Occipital lobe (tissue), 2 donors: ENCODE results near the gene F10.

DNA sequence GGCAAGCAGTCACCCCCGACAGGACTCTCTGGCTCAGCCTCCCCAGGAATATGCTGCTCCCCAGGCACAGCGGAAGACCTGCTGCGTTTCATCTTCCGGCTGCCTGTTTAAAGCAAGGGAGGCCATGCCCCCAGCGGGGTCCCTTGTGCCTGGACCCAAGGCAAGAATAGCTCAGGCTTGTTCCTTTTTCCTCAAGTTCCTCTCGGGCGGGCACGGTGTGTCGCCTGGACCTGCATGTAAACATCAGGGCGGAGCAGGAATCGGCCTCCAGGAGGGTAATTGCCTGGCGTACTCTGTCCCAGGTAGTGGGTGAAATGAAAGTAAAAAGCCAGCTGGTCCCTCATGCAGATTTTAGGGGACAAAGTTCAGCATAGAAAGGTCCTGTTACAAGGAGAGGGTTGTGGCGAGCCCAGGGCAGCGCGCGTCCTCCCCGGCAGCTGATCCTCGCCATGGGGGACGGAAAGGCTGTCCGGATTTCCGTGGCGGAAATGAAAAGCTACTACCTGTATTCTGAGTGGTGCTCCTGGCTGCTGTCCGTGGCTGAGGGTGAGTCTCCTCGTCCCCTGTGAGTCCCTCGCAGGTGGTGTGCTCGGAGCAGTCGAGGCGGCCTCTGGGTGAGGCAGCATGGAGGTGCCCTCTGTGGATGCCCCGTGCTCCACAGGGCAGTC is 16.1 kb downstream of the MCF2L start:
- RAMPAGE, long total RNA, result no peak

- RAMPAGE, long total RNA, result no peak
Measured at GRCh38 chr13:112998536-112998853, 29.5 kb downstream of the MCF2L start.

DNA sequence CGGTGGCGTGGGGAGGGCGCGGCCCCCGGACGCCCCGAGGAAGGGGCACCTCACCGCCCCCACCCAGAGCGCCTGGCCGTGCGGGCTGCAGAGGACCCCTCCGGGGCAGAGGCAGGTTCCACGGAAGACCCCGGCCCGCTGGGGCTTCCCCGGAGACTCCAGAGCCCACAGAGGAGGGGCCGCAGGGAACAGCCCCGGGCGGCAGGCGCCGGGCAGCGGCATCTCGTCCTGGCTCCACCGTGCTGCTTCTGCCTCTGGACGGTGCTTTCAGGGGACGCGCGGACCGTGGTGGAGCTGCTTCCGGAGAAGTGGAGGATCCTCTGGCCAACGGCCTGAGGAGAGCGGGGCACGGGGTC is 8.7 kb upstream of the F7 start:
- RAMPAGE, long total RNA, result no peak

DNA sequence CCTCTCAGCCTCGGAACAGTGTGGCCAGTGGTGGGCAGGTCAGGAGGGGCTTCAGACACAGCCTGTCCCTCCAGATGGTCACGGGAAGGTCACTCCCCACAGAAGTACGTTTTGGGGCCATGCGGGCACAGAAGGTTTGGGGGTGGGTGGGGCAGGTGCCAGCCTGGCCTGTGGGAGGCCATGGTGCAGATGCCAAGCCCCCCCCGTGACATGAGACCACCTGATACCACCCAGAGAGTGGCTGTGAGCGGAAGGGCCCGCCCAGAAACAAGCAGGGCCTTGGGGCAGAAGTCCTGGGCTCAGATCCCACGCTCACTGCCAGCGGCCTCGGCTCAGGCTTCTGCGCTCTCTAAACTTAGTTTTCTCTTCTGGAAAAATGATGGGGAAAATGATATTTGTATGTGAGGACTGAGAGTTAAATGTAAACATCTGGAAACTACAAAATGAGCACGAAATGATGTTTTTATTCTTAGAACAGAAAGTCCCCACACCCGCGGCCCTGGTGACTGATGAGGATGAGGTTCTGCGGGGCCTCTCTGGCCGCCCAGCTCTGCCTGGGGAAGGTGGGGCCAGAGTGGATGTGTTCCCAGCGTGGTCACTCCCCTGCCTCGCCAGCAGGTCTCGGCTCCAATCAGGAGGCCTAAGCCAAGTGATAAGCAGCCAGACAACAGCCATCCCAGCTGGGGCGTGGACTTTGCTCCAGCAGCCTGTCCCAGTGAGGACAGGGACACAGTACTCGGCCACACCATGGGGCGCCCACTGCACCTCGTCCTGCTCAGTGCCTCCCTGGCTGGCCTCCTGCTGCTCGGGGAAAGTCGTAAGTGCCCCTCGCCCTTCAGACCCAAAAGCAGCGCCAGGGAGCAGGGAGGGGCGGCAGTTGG is at the start of gene F10:
F10 (plus strand) TSS at position 691 of the 881 bp plus-strand sequence.
- RAMPAGE, long total RNA, result start-site peak on the plus strand centred at position 696 of the sequence, 75 bp wide, 29 and 15 reads in 2 replicates

DNA sequence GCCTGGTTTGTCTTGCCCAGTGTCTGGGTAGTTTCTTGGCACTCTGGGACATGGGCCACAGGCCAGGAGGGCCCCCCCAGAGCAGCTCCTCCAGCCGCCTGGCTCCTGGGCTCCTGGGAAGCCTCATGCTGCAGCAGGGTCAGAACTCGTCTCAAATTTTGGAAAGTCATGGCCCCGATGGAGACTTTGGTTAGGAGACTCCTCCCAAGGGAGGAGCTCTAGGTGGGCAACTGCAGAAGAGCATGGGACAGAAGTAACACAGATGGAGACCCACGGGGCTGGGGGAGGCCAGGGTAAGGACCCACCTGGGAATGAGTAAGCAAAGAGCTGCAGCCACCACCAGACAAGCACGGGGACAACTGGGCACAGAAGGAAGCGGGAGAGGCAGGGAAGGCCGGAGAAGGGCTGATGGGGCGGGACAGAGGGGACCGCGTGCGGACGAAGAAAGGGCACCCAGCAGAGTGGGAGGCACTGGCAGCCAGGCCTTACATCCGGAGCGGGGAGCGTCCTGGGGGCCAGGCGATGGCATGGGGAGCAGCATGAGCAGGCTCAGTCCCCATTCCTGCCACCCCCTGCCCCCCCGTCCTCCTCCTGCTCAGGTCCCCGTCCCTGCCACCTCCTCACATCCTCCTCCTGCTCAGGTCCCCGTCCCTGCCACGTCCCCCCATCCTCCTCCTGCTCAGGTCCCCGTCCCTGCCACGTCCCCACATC is 2.9 kb downstream of the PROZ start:
- RAMPAGE, long total RNA, result no peak

DNA sequence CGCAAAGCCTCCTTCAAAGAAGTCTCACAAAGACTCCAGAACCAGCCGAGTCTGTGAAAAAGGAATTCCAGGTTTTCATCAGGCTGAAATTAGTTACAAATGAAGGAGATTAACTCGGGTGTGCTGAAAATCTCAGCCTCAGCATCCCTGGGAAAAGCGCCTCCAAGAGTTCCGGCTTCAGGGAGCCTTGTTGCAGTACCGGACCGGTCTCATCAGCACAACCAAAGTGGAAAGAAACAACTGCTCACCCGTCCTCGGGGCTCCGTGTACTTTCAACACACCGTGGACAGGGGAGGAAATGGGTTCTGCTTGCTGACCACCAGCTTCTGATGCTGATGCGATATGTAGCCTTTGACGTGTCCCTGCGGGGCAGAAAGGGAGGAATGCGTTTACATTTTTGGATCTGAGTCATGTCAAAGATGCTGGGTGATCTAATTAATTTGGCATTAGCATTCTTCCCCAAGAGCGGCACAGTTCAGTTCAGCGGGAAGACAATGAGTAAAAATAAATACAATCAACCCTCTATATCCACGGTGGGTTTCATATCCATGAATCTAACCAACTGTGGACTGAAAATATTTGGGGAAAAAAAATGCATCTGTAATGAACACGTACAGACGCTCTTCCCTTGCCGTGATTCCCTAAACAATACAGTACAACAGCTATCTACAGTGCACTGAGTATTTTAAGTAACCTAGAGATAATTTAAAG is 19.6 kb downstream of the PROZ start:
- RAMPAGE, long total RNA, result no peak

GRCh38 chr13:113188499-113189327 is 19.8 kb downstream of the PCID2 start:
- RAMPAGE, long total RNA, result no peak

GRCh38 chr13:113218861-113219470 is 9.6 kb downstream of the CUL4A start:
- RAMPAGE, long total RNA, result no peak

DNA sequence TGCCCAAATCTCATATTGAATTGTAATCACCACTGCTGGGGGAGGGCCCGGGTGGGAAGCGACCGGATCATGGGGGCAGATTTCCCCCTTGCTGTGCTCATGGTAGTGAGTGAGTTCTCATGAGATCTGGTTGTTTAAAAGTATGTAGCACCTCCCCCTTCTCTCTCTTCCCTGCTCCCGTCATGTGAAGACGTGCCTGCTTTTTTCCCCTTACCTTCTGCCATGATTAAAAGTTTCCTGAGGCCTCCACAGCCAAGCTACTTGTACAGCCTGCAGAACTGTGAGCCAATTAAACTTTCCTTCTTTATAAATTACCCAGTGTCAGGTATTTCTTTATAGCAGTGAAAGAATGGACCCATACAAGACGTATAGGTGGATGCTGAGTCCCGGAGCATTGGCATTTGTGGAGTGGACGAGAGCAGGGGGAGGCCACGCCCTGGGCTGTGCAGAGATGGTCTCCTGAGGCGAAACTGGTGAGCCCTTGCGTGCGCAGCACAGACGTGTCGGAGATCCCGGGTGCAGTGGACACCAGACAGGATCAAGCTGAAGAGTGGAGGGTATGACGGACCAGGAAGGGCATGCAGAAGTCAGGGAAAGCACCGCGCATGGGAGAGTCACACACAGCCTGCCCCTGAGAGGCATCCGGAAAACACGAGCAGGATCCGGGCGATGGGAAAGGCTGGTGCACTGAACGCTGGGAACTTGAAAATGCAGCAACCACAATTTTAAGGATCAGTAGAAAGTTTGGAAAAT is 42.3 kb downstream of the CUL4A start:
- RAMPAGE, long total RNA, result no peak

- RAMPAGE, long total RNA, result no peak
Measured at GRCh38 chr13:113306203-113306662, 9.2 kb downstream of the LAMP1 start.

DNA sequence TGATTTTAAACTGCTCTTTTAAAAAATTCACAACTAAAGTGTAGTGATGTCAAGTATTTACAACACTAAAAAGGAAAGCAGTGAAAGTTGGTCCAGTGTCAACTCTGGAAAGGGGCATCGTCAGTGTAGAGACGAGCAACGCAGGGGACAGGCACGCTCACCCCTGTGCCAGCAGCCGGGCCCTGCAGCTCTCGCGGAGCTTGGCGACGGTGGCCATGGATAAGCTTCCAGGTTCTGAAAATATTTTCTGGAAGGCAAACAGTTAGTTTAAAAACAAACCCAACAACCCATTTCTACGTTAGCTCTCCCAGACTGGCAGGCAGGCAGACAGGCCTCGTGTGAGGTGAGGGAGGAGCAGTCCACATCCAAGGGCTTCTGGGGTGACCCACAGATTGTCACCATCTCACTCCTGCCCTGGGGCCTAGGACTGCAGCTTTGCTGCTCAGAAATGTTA is 27.3 kb downstream of the LAMP1 start:
- RAMPAGE, long total RNA, result no peak

DNA sequence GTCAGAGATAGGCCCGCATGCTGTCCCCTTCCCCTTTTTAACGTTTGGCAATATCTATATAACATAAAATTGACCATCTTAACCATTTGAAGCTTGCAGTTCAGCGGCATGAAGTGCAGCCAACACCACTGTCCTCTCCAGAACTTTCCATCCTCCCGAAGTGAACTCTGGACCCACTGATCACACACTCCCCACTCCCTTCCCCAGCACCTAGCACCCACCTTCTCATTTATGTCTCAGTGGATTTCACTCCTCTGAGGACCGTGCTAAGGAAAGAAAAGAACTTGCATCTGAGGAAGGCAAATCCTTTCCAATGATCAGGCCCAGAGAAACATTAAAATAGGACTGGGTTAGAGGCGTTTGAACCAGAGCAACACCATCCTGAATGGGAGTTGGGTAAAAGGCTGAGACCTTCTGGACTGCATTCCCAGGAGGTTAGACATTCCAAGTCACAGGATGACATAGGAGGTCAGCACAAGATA is 16.4 kb upstream of the GRTP1 start:
- RAMPAGE, long total RNA, result no peak

DNA sequence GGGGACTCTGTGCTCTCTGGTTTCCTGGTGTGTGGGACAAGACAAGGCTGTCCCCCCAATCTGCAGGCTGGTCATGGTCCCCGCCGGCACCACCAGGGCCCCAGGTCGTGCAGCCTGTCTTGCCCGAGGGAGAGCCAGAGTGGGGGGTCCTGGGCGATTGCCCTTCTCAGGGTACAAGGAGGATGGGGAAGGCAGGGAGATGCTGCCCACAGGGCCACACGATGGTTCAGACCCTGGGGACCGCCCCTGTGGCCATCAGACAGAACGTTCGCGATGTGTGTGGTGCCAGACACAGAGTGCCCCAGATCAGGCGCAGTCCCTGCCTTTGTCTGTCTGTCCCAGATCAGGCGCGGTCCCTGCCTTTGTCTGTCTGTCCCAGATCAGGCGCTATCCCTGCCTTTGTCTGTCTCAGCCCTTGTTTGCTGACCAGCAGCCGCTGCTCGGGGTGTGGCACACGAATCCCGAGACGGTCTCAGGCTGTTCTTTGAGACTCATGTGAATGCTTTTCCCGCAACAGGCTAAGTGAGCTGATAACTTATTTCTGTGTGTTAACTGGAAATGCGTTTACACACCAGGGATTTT is 36.0 kb downstream of the ADPRHL1 start:
- RAMPAGE, long total RNA, result no peak

DNA sequence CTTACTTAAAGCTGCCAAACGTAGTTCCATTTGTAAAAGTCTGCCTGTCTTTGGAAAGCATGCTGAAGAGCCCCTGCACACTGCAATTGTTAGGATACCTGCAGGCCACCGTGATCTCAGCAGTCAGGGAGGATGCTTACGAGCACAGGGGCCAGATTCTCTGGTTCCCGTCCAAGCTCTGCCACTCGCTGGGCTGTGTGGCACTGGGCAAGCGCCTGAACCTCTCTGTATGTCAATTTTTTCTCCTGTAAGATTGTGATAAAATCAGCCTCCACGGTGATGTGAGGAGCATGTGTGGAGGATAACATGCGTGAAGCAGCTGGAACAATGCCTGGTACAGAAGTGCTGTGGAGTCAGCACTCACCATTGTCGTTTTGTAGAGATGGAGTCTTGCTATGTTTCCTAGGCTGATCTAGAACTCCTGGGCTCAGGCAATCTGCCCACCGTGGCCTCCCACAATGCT is 3.5 kb downstream of the ADPRHL1 start:
- RAMPAGE, long total RNA, result no peak

GRCh38 chr13:113454016-113454474 is 757 bp upstream of the ADPRHL1 start:
- RAMPAGE, long total RNA, result no peak

GRCh38 chr13:113500590-113501278 is 9.9 kb downstream of the TMCO3 start:
- RAMPAGE, long total RNA, result no peak

DNA sequence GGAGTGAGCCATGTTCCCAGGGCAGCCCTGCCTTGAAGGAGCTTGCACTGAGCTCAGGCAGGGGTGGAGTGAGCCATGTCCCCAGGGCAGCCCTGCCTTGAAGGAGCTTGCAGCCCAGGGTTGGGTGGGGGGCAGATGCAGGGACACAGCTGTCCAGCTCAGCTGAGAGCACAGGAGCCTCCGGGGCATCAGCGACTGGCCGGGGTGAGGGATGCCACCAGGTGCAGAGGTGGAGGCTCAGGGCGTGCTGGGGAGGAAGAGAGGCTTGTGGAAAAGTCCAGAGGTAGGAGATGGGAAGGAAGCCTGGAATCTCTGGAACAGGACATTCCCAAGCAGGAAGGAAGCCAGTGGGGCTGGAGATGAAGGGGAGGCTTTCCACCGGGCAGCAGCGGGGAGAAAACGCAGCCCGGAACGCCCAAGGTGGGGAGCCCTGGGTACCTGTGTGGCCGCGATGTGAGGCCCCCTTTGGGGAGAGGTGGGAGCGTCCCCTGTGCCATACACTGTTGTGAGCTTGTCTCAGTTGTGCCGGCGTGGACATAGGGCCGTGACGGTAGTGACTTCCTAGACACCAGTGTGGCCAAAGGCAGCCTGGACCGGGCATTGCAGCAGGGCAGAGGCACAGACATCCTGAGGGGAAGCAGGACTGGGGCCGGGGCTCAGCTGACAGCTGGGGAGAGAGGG is 38.8 kb upstream of the TFDP1 start:
- RAMPAGE, long total RNA, result no peak

- RAMPAGE, long total RNA, result no peak
Measured at GRCh38 chr13:113547554-113548032, 37.0 kb upstream of the TFDP1 start.

DNA sequence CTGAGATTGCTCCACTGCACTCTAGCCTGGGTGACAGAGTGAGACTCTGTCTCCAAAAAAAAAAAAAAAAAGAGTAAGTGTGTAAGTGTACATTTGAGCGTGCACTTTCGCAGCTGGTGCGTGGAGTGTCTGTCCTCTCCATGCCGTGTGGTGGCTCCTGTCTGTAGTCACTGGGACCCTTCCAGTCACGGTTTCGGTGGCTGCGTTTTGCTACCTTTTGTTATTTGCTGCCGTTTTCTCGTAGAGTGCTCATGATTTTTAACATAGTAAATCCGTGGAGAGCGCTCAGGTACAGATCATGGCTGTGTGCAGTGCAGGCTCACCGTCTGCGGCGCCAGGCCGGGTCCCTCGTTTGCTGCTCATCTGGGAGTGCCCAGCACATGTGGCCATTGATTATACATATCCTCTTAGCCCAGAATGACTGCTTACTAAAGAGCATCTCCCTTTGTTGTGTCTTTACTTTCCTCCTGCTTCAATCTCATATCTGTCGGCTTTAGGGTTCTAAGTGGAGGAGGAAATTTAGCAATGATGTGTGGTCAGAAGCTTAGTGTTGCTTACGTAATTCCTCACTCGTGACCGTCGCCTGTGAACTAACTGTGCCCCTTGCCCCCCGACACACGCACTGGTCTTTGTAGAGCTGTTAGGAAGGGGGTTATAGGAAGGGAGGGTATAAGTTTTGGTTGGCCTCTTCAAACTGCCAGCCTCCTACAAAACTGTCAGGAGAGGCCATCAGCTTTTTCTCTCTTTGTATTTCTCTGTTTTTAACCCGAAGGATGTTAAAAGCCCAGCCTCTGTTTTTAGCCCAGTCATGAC is 31.8 kb downstream of the TFDP1 start:
- RAMPAGE, long total RNA, result no peak

DNA sequence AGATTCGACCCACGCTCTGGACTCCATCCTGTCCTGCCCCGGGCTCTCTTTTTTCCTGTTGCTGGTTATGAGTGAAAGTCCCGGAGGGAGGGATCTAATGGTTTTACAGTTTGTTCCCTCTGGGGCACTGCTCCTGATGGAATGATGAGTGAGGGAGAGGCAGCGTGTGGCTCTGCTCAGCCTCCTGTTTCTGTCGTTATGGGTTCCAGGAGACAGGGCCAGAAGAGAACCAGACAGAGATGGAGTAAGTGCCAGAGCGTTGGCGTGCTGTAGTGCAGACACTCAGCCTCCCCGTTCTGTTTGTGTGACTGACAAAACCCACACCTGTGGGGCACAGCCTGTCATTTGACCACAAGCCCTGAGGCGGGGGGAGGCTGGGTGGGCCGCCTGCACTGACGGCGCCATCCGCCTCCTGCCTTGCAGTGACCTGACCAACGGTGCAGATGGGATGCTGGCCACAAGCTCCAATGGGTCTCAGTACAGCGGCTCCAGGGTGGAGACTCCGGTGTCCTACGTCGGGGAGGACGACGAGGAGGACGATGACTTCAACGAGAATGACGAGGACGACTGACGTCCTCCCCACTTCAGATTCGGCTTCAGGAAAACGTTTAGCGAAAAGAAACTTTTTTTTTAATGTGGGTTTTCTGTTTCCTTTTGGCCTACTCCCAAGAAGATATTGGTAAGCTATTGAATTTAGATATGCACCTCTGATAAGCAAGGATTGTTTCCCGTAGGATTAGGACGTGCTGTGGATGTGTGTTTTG is 18.1 kb downstream of the ATP4B start:
- RAMPAGE, long total RNA, result no peak